ENCODE results near the genes ALPG, DGKD, UGT1A5, UGT1A1 and MROH2A.

- RRBS, result no CpG with 5 or more reads among the region's 6 CpGs
Measured at GRCh38 chr2:232406553-232406999, at the start of gene ALPG. Gene ALPG (plus strand): TSS chr2:232406844.

DNA sequence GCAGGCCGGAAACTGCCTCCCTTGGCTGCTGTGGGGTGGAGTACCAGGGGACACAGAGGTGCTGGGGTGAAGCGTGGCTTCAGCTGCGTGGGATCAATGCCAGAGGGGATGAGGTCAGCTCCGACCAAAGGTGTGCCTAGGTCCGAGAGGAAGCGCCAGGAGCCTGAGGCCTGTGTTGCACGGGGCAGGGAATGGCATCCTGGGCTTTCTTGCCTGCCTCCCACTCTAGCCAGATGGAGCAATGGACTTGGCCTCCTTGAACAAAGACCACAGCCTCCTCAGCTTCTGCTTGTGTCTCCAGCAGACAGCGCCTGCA lies 11.9 kb upstream of the ALPI start:
- RRBS, result no CpG with 5 or more reads among the region's 8 CpGs

- RRBS, result no CpG with 5 or more reads among the region's 4 CpGs
Measured at GRCh38 chr2:232501599-232502059, 14.0 kb upstream of the ECEL1 start.

GRCh38 chr2:232573619-232574240 lies 23.2 kb downstream of the EIF4E2 start:
- RRBS, result no CpG with 5 or more reads among the region's 6 CpGs

GRCh38 chr2:232876290-232877045 lies 6.4 kb downstream of the SNORC start:
- RRBS, result 16% methylated on average over 38 of the region's 109 CpGs

DNA sequence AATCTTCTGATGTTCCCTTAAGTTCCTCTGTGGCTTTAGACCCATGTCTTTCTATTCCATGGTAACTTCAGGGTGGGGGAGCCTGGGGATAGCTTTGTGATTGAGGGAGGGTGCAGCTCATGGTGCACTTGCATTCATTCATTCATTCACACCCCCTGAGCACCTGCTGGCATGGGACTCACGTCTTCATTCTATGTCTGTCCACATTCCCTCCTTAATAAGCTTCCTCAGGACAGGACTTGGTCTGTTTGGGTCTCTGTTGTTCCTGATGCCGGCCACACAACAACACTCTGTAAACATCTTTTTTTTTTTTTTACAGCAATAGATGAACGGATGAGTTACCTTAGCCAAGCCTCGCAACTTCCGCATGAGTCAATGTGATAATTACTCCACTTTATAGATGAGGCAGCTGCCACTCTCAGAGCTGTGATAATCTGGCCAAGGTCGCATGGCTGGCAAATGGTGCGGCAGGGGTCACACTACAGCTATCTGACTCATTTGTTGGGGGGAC lies 33.4 kb downstream of the NGEF start:
- RRBS, result no CpG with 5 or more reads among the region's 7 CpGs

GRCh38 chr2:233063216-233063843 lies 3.2 kb downstream of the INPP5D start:
- RRBS, result no CpG with 5 or more reads among the region's 8 CpGs

DNA sequence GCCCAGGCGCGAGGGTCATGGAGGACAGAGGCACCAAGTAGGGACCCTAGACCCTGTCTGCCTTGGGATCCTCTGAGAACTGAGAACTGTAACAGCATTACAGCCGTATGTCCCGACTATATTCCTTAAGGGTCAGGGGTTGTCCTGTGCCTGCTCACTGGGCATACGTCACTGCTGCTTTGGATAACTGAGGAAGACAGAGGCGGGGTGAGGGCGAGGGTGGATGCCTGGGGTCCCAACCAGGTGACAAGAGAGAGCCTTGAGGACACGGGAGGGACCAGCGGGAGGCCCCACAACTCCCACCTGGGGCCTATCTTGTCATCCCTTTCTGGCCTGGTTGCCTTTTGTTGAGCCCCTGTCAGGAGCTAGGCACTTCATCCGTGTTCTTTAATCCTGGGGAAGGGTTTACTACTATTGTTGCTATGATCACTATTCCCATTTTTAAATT lies 28.8 kb downstream of the INPP5D start:
- RRBS, result no CpG with 5 or more reads among the region's 10 CpGs

GRCh38 chr2:233091364-233092232 lies 31.5 kb downstream of the INPP5D start:
- RRBS, result no CpG with 5 or more reads among the region's 17 CpGs

GRCh38 chr2:233213525-233214062 lies 37.9 kb upstream of the ATG16L1 start:
- RRBS, result no CpG with 5 or more reads among the region's 8 CpGs

GRCh38 chr2:233264743-233265166 lies 13.3 kb downstream of the ATG16L1 start:
- RRBS, result no CpG with 5 or more reads among the region's 7 CpGs

DNA sequence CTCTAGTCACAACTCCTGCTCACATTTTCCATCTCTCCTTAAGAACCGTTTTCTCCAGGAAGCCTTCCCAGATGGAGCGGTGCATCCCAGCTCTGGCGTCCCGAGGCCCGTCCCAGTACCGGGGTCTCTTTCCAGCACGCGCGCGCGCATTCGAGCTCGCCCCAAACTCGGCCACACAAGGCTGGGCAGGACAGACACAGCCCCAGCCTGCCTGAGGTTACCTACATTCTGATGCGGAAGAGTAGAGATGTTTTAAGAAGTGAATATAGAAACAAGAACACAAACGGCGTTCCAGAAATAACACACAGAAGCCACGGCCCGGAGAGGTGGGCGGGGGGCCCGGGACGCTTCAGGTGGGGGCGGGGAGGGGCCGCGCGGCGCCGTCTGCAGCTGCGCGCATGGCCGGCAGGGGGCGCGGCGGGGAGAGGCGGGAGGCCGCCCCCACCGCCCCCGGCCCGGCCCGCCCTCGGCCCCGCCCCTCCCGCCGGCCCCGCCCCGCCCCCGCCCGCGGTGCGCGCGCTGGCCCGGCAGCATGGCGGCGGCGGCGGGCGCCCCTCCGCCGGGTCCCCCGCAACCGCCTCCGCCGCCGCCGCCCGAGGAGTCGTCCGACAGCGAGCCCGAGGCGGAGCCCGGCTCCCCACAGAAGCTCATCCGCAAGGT lies at the start of gene DGKD:
Gene DGKD (plus strand): TSS at position 508 of the 660 bp plus-strand sequence.
- RRBS, result 1% methylated on average over 49 of the region's 74 CpGs

GRCh38 chr2:233379347-233380519 lies 25.4 kb downstream of the DGKD start:
- RRBS, result no CpG with 5 or more reads among the region's 13 CpGs

DNA sequence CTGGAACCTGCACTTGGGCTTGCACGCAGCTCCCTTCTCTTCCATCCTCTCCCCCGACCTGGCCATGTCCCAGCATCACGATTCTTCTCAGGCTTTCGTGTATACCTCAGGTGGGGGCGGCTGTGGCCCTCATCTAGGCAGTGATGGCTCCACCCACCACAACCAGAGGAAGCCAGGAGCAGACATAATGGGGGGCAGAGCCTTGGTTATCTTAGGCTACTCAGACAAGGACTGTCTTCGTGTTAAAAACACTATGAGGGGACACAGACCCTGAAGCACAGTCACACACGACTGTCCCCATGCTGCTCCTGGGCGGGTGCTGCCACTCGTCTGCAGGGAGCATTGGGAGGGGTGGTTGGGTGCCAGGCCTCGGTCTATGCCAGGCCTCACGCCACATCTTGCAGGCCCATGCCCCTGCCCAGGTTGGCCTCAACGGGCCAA lies 98.0 kb downstream of the USP40 start:
- RRBS, result no CpG with 5 or more reads among the region's 12 CpGs

DNA sequence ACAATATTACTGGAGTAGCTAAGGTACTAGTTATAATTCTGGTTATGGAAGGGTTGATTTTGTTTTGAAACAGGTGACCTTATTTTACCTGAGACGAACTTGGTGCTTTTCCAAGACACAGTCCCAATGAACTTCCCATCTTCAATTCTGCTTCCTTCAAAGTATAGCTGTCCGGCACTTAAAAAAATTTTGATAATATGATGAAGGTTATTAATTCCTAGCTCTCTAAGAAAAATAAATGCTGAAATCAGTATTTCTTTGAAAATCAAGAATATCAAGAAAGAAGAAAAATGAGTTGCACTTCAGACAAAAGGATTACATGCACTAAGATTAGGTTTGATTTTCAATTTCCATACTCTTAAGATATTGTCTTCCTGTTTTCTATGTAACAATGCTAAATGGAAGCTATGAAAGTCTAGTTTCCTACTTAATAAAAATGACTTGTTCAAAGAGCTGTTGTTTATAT lies 54.9 kb downstream of the USP40 start:
- RRBS, result no CpG with 5 or more reads among the region's 2 CpGs

GRCh38 chr2:233582916-233583986 lies 16.7 kb upstream of the USP40 start:
- RRBS, result no CpG with 5 or more reads among the region's 37 CpGs

DNA sequence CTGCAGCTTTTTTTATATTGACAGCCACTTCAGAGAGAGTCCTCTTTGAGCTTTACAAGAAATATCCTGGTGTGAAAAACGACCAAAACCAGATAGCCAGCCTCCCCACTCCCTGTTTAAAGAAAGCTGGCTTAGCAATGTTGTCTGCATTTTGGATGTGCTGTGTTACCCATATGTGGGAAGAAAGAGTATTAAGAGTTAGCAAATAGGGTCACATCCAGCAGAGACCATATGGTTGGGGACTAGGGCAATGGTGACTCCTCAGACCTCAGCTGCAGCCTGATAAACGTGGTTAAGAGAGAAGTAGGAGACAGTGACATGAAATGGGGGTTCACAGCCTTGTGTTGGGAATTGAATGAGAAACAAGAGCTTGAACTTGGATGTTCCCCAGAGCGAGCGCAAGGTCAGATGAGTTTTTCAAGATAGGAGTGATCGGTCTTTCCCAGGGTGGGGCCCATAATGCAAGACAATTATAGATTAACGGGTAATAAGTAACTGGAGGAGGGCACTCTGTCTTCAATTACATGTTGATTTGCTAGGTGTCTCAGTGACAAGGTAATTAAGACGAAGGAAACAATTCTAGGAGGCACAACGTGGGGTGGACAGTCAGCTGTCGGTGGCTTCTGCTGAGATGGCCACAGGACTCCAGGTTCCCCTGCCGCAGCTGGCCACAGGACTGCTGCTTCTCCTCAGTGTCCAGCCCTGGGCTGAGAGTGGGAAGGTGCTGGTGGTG lies at the start of gene UGT1A5:
Gene UGT1A5 (plus strand): TSS at position 547 of the 733 bp plus-strand sequence.
- RRBS, result no CpG with 5 or more reads among the region's 10 CpGs

DNA sequence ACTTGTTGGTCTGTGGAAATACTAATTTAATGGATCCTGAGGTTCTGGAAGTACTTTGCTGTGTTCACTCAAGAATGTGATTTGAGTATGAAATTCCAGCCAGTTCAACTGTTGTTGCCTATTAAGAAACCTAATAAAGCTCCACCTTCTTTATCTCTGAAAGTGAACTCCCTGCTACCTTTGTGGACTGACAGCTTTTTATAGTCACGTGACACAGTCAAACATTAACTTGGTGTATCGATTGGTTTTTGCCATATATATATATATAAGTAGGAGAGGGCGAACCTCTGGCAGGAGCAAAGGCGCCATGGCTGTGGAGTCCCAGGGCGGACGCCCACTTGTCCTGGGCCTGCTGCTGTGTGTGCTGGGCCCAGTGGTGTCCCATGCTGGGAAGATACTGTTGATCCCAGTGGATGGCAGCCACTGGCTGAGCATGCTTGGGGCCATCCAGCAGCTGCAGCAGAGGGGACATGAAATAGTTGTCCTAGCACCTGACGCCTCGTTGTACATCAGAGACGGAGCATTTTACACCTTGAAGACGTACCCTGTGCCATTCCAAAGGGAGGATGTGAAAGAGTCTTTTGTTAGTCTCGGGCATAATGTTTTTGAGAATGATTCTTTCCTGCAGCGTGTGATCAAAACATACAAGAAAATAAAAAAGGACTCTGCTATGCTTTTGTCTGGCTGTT lies at the start of gene UGT1A1:
Gene UGT1A1 (plus strand): TSS at position 290 of the 689 bp plus-strand sequence.
- RRBS, result no CpG with 5 or more reads among the region's 12 CpGs

GRCh38 chr2:233767650-233768508 lies 7.8 kb downstream of the UGT1A1 start:
- RRBS, result no CpG with 5 or more reads among the region's 13 CpGs

- RRBS, result no CpG with 5 or more reads among the region's 2 CpGs
Measured at GRCh38 chr2:233778149-233778588, at the start of gene MROH2A. Gene MROH2A (plus strand): TSS chr2:233778330.

All from hTERT-HM (cell line).